Lower leg skin (tissue), 2 donors: ENCODE results near the genes CD300LF and OTOP2.

- PRO-cap, result no peak
- RAMPAGE, long total RNA, 2 experiments, result no peak in any of the 2 experiments
Observed at GRCh38 chr17:73954969-73955506, 248.4 kb upstream of the RPL38 start.

DNA sequence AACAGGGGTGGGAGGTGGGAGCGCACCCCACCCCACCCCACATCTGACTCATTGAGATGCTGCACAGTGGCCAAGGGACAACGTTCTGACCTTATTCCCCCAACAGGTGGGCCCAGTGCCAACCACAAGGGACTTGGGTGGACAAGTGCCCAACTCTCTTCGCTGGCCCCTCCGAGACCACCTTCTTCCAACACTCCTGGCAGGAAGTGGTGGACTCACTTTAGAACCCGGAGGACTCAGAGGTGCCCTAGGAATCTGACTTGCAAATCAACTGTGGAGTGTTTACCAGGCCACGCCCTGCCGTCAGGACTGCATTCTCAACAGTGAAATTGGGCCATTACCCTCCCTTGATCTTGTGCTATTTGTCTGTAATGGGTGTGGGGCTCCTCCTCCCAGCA is 212.3 kb upstream of the RPL38 start:
- PRO-cap, result no peak
- RAMPAGE, long total RNA, 2 experiments, result no peak in any of the 2 experiments

GRCh38 chr17:74208824-74209537 is 4.4 kb upstream of the TTYH2 start:
- PRO-cap, result no peak
- RAMPAGE, long total RNA, 2 experiments, result no peak in any of the 2 experiments

- PRO-cap, result no peak
- RAMPAGE, long total RNA, 2 experiments, result no peak in any of the 2 experiments
Observed at GRCh38 chr17:74290177-74290715, 16.2 kb downstream of the DNAI2 start.

- PRO-cap, result unidirectional peak, plus-strand start at chr17:74388008
- RAMPAGE, long total RNA, 2 experiments, result no peak in any of the 2 experiments
Observed at GRCh38 chr17:74387904-74388131, 20.5 kb downstream of the GPR142 start.

DNA sequence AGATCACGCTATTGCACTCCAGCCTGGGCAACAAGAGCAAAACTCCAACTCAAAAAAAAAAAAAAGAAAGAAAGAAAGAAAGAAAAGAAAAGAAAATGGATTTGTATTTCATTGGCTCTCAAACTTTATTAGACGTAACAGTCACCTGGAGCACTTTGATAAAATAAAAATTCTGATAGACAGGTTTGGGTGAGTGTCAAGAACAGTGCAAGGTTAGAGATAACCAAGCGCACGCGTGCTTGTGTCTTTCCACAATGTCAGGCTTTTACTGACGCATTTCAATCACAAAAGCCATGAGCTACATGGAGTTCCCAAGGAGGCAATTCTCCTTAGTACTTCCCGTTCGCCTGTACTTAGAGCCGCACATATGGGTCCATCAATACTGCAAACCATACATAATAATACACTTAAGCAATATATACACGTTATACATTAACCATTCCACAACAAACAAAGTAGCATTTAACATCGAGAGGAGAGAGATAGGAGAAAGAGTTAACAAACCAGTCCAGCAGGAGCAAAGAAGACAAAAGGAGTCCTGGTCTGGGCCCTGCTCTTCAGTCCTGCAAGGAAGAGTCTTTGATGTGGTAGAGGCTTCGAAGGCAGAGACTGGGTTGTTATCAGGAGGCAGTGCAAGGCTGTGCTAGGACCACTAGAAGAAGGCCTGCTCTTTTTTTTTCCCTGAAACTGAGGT is 12.0 kb upstream of the GPRC5C start:
- PRO-cap, result no peak
- RAMPAGE, long total RNA, 2 experiments, result no peak in any of the 2 experiments

GRCh38 chr17:74427033-74427410 is 4.9 kb upstream of the GPRC5C start:
- PRO-cap, result no peak
- RAMPAGE, long total RNA, 2 experiments, result no peak in any of the 2 experiments

DNA sequence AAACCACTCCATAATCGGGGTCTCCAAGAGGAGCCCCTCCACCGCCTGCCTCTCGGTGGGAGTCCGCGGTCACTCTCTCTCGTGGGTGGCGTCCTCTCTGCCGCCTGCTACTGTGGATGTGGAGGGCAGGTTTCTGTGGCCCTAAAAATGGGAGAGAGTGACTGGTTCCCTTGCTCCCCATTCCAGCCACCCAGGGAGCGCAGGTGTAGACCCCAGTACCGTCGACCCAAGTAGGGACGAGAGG is 770 bp downstream of the GPRC5C start:
- PRO-cap, result no peak
- RAMPAGE, long total RNA, 2 experiments, result no peak in any of the 2 experiments

GRCh38 chr17:74532057-74532766 is 937 bp upstream of the CD300LB start:
- PRO-cap, result bidirectional peak, plus-strand start at chr17:74532442, minus-strand start at chr17:74532192
- RAMPAGE, long total RNA, 2 experiments, result no peak in any of the 2 experiments

- PRO-cap, result no peak
- RAMPAGE, long total RNA, 2 experiments, result no peak in any of the 2 experiments
Observed at GRCh38 chr17:74639444-74640300, 16.1 kb upstream of the CD300E start.

DNA sequence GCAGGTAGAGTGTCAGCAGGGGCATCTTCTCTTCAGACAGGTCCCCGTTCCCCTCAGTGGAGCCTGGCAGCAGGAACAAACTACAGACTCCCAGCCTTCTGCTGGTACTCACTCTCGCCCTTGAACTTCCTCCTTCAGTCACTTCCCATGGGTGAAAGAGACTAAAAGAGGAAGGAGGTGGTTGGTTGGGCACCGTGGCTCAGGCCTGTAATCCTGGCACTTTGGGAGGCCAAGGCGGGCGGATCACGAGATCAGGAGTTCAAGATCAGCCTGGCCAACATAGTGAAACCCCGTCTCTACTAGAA is at the start of gene CD300LF:
TSS of gene CD300LF (minus strand) at position 82 of the 305 bp plus-strand sequence.
- PRO-cap, result no peak
- RAMPAGE, long total RNA, 2 experiments, result no peak in any of the 2 experiments

- PRO-cap, result no peak
- RAMPAGE, long total RNA, 2 experiments, result no peak in any of the 2 experiments
Observed at GRCh38 chr17:74763829-74764551, 12.2 kb downstream of the NAT9 start.

- PRO-cap, result no peak
- RAMPAGE, long total RNA, 2 experiments, result no peak in any of the 2 experiments
Observed at GRCh38 chr17:74859496-74859774, 250 bp downstream of the GRIN2C start.

- PRO-cap, result no peak
- RAMPAGE, long total RNA, 2 experiments, result no peak in any of the 2 experiments
Observed at GRCh38 chr17:74872511-74872813, 332 bp downstream of the FDXR start.

DNA sequence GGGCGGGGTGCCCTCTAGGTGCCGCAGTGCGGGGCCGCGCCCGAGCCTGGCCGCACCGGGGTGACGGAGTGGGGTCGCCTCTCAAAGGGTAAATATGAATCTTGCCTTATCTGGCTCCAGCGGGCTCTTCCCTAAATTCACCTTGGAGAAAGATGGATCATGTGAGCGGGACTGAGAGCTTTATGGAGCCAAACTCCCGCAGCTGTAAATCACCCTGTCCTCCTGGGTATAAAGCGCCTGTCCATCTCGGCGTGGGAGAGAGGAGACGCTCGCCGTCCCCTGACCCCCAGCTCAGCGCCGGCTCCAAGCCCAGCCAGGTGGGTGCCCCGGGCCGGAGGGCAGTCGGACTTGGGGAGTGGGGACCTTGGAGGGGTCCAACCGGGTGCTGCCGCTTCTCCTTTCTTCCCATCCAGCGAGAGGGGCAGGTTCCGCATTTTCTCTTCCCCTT is at the start of gene OTOP2:
TSS of gene OTOP2 (plus strand) at position 257 of the 448 bp plus-strand sequence.
- PRO-cap, result no peak
- RAMPAGE, long total RNA, 2 experiments, result no peak in any of the 2 experiments

DNA sequence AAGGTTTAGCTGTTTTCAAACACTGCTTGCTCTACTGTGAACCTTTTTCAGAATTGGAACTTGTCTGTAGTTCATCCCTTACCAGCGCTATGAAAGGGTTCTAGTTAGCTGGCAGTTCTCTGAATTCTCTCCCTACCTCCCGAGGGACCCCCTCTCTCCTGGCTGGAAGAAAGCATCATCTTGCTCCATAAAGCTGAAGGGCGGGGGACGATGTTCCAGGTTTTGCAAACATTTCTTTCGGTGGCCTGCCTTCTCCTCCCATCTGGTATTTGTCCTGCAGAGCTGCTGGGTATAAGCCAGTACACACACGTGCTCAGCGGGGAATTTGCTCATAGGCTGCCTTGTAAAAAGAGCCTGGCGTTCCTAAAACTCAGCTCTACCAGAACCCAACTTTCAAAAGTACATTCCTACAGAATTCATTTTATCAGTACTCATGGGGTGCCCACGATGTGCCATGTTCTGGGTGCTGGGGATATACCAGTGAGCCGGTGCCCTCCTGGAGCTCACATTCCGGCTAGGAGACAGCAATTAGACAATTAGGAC is 665 bp upstream of the MRPL58 start:
- PRO-cap, result bidirectional peak, plus-strand start at position 424 of the sequence, minus-strand start at position 264 of the sequence
- RAMPAGE, long total RNA, 2 experiments, result no peak in any of the 2 experiments

DNA sequence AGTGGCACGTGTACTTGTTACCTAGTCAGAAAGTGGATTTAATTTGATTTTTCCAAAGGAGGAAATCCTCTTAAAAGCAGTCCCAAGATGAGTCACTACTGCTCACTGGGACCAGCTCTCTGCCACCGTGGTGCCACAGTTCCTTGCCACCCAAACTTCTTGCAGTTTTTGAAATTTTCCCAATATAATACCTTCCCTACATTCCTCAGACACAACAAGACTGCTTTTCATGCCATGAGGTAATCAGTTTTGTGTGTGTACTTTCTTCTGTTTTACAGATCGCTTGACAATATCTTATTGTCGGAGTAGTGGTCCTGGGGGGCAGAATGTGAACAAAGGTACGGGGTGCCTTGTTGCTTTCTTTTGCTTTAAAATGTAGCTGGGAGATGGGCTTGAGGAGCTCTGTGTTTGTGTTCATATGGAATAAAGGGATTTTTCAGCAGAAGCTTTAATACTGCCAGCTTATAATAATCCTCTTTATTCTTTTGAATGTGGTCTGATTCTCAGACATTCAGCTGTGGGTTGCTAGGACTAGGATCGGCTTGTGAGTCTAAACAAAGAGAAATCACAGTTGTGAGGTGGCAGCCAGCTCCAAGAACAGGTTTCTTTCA is 7.1 kb downstream of the MRPL58 start:
- PRO-cap, result no peak
- RAMPAGE, long total RNA, 2 experiments, result no peak in any of the 2 experiments

DNA sequence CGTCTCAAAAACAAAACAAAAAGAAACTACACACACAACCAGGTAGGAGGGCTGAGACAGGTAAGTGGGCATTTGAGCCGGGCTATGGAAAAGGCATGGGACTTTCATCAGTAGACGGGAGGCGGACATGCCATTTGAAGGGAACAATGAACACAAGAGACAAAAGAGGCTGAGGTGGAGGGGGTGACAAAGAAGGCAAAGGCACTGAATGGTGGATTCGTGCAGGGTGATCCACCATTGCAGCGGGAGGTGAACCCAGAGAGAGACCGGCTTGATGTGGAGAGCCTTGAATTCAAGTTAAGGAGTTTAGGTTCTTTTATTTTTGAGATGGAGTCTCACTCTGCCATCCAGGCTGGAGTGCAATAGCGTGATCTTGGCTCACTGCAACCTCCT is 9.4 kb downstream of the MRPL58 start:
- PRO-cap, result no peak
- RAMPAGE, long total RNA, 2 experiments, result no peak in any of the 2 experiments

DNA sequence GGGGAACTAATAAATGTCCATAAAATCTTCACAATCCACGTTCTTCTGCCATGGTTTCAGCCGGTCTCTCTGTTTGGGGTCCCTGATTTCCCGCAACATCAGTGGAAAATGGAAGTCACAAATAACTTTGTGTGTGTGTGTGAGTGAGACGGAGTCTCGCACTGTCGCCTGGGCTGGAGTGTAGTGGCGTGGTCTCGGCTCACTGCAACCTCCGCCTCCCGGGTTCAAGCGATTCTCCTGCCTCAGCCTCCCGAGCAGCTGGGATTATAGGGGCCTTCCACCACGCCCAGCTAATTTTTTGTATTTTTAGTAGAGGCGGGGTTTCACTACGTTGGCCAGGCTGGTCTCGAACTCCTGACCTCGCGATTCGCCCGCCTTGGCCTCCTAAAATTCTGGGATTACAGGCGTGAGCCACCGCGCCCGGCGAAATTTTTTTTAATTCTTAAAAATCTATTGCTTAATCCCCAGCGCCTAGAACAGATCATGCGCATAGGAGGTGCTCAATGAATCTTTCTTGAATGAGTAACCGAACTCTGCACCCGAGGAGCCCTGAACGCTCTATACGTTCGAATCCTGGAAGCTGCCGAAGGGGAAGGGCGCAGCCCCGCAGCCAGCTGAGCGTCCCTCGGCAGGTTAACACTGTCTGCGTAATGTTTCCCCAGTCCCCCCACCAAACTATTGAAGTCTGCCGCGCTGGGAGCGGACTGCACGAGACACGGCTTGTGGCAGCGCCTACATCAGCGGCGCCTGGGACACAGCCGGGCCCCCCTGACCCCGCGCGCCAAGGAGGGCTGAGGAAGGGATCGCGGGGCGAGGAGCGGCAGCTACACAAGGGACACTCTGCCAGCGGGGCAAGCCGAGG is 582 bp downstream of the ATP5PD start:
- PRO-cap, result unidirectional peak, plus-strand start at position 529 of the sequence
- RAMPAGE, long total RNA, 2 experiments, result no peak in any of the 2 experiments

DNA sequence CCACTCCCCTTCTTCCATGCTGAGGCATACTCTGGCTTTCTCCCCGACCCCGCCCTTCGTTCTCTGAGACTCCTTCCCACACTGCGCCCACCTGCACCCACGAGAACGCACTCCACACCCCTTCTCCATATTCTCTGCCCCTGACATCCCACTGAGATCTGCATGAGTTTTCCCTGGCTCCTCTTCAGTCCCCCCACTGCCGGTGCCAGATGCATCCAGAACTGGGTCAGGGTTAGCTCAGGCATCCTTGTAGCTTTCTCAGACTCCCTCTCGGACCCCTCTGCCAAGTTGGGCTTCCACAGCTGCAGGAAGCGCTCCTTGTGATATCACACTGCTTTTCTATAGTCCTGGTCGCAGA is 709 bp downstream of the KCTD2 start:
- PRO-cap, result no peak
- RAMPAGE, long total RNA, 2 experiments, result no peak in any of the 2 experiments